Brain (tissue), 1 donor: ENCODE measurements around a stretch of chr2.

GRCh38 chr2:149169481-149170088 is 131.1 kb downstream of the LYPD6B start:
- RRBS, result no CpG with 5 or more reads among the region's 4 CpGs

- RRBS, result no CpG with 5 or more reads among the region's 2 CpGs
Observed at GRCh38 chr2:149591473-149592015, 4.0 kb upstream of the MMADHC start.

- RRBS, result no CpG with 5 or more reads among the region's 6 CpGs
Observed at GRCh38 chr2:150125046-150125615, 362.3 kb downstream of the RND3 start.

DNA sequence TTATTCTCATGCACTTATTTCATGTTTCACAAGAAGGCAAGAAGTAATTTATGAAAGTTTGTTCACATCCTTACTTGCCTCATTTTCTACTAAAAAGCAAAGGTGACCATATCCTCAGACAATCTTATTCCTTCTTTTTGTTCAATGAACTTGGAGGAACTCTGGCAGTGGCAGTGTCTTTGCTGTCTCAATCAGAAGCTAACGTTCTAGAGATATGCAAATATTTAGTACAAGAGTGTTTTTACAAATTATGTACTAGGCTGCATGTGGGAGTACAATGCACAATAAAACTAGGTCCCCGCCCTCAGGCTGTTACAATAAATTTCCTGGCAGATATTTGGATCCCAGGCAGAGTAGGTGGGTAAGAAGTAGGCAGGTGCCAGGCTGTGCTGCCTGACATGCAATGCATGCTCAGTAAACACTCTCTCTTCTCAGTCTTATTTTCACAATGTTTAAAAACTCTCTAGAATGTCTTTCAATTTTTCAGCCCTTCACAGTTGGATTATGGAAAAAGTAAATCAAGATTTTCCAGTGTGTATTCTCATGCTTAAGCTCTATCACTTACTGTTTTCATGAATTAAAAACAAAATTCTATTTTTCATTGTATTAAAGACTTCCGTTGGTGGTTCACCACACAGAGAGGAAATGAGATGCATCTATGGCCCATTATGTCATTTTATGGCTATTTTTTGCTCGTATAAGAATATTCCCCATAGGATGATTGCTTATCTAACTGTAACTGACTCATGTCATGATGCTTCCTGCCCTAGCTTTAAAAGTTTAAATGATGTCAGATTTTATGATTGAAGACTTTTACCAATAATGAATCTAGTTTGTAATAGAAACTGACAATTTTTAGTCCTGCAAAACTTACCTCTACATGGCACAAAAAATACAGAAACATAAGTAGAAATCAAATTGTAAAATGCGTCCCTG is 346.1 kb downstream of the RND3 start:
- RRBS, result no CpG with 5 or more reads among the region's 5 CpGs

GRCh38 chr2:150319548-150319924 is 167.9 kb downstream of the RND3 start:
- RRBS, result no CpG with 5 or more reads among the region's 1 CpG

DNA sequence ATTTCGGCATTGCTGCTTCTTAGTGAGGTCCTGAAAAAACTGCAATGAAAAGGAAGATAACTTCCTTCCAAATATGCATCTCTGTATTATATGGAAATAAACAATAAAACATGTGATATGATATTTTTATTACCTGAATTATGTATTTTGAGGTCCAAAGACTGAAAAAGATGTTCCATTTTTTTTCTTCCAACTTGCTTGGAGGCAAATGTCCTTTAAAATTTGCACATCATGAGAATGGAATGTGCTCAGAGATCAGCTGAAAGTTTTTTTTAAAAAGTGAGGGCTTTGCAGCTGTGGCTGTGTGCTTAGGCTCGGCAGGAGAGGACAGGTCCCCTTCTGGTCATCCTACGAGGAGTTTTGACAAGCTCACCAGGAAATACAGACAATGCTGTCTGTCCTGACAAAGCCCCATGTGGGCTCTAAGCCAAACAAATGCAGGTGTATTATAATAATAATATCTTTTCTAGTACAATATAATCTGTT is 132.4 kb upstream of the RND3 start:
- RRBS, result no CpG with 5 or more reads among the region's 3 CpGs

- RRBS, result no CpG with 5 or more reads among the region's 8 CpGs
Observed at GRCh38 chr2:151275351-151275911, 13.8 kb upstream of the RBM43 start.

GRCh38 chr2:152200473-152201323 is 25.1 kb upstream of the STAM2 start:
- RRBS, result no CpG with 5 or more reads among the region's 8 CpGs

- RRBS, result 1% methylated on average over 37 of the region's 67 CpGs
Observed at GRCh38 chr2:152335319-152335879, 425 bp downstream of the FMNL2 start.

DNA sequence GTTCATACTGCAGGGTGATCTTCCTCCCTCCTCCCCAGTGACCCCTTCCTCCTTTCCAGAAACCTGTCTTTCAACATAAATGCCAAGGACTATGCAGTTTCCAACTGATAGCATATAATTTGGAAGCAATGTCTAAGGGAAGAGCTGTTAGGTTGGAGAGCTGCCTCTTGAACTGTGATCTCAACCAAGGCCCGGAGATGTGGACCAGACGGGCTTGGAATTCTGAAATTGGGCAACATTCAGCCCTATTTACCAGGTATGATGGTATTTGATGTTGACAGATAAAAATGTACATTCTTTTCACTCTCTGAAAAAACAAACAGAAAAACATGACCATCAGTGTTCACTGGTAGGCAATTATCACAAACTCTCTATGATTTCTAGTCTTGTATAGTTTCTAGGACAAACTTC is 7.6 kb downstream of the FMNL2 start:
- RRBS, result no CpG with 5 or more reads among the region's 2 CpGs

DNA sequence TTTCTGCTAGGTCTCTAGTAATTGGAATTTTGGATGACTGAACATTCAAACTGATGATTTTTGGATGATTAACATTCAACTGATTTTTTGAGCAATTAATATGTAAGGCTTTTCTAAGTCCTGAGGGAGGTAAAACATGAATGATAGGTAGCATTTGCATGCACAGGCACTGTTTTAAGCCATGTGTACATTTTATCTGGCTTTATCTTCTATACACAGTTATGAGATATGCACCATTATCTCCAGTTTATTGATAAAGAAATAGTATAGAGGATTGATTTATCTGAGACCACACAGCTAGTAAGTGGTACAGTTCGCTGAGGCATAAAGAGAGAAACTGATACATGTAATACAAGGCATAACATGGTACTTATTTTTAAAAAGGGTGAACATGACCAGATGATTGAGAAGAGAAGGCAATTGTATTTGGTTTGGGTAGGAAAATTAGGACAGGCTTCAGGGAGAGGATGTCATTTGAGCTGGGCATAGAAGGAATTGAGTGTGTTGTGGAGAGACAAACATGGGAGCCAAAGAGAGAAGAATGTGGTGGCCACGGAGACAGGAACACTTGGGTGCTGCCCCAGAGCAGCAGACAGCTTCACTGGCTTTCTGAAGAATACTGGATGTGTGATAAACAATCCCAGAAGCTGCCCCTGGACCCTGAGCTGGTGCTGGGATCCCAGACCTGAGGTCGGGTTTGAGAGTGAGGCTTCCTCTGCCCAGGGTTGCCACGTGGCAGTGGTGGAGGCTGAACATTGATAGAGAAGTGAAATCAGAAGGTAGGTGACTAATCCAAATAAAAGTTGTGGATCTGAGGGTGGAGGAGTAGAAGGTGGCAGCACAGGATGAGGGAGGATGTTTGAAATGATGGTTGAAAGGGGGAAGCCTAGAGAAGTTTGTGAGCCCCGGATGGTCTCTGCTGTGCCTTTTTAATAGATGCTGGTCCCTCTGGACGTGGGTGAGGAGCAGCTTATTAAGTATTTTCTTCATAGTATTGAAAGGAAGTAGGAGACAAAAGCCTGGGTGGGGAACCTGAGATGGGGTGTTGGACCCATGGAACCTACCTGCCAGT is 63.8 kb downstream of the FMNL2 start:
- RRBS, result no CpG with 5 or more reads among the region's 6 CpGs

- RRBS, result no CpG with 5 or more reads among the region's 16 CpGs
Observed at GRCh38 chr2:152443575-152444383, 108.8 kb downstream of the FMNL2 start.

DNA sequence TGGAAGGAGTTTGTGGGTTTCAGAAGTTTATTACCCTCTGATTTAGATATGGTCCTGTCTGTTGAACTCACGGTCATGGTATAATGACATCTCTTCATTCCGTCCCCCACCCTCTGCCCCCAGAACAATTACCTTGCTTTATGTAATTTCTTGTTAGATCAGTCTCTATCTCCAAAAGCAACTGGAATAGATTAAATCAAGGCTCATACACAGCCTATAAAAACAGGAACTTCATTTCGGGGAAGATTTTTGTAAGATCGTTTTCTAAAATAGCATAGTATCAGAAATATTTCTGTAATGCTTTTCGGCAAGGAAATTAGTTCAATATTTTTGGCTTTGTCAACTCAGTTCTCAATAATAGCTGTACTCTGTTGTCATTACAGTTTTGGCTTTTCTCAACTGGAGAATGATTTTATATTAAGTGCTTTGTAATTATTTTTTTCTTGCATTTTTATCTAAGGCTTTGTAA is 157.2 kb downstream of the FMNL2 start:
- RRBS, result no CpG with 5 or more reads among the region's 5 CpGs

DNA sequence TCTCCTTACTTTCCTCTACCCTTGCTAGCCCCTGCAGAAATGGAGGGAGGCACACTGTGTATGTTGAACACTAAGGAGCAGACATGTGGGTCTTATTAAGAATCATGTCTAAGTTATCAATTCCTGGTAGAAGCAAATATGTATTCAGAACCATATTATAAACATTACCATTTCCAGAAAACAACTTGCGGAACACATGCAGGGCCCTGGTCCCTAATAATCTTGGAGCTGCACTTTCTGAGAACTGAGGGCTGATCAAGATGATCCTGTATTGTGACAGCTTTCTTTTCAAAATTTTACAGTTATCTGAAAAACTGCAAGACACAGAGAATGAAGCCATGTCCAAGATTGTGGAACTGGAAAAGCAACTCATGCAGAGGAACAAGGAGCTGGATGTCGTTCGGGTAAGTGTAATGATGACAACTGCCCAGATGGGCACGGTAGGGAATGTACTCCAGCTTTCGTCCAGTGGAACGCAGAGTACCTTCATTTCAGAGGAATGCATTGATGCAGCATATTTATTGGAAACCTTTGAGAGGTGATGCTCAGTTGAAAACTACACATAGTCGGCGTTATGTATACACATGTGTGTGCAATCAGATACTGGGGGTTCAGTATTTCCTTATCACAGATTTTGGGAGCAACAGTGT is 100.3 kb downstream of the PRPF40A start:
- RRBS, result no CpG with 5 or more reads among the region's 8 CpGs

DNA sequence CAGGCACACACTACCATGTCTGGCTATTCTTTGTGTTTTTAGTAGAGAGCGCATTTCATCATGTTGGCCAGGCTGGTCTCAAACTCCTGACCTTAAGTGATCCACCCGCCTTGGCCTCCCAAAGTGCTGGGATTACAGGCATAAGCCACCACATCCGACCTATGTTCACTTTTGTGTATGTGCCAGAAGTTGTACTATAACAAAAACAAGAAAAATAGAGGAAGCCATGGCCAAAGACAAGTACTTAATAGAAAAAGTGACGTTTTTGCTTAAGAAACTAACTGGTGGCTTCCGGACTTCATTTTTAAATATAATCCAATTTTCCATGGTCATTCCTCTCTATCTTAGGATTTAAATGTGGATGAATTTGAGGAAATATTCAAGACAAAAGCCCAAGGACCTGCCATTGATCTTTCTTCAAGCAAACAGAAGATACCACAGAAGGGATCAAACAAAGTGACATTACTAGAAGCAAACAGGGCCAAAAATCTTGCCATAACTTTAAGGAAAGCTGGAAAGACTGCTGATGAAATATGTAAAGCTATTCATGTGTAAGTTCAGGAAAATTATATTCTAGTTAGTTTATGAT is 91.0 kb downstream of the PRPF40A start:
- RRBS, result no CpG with 5 or more reads among the region's 5 CpGs

GRCh38 chr2:156013546-156014228 is 318.8 kb downstream of the NR4A2 start:
- RRBS, result no CpG with 5 or more reads among the region's 4 CpGs

- RRBS, result 51% methylated on average over 14 of the region's 41 CpGs
Observed at GRCh38 chr2:156328635-156329494, 3.7 kb downstream of the NR4A2 start.

GRCh38 chr2:156341013-156342109 is 8.8 kb upstream of the NR4A2 start:
- RRBS, result under 1% methylated on average over 15 of the region's 70 CpGs

DNA sequence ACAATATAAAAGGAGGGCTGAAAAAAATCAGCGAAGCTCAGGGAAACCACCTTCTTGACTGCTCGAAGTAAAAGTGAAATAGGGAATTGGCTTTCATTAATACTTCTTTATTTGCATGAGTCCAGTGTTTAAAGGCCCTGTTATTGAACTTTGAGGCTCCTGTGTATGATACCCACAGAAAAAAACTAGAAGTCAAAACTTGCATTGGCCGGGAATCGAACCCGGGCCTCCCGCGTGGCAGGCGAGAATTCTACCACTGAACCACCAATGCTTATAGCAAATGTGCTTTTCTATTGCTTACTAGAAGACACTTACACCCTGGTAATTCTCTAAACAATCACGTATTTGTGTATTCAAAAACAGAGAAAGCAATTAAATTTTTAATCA is 35.2 kb upstream of the GPD2 start:
- RRBS, result no CpG with 5 or more reads among the region's 9 CpGs